Bronchus (tissue), 1 donor: ENCODE measurements around the genes OIT3, CFAP70 and SEC24C.

GRCh38 chr10:71974355-71974885, 10.2 kb downstream of the CHST3 start:
- PRO-cap: no peak

DNA sequence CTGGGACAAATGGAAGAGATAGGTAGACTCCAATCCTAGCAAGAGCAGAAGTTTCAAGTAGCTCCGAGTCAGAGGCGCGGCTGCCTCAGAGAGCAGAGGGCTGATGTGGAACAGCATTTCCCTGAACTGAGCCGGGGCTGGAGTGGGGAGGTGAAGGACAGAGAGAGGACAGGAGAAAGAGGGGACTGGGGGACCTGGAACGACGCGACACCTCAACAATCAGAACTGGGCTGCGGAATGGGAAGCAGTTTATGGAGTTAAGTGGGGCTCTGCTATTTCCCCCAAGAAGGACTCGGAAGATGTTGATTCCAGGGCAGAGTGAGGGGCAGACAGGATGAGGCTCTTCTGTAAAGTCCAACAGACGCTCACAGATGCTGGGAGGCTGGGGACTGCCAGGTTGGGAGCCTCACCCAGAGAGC, 27.8 kb downstream of the SPOCK2 start:
- PRO-cap: no peak

DNA sequence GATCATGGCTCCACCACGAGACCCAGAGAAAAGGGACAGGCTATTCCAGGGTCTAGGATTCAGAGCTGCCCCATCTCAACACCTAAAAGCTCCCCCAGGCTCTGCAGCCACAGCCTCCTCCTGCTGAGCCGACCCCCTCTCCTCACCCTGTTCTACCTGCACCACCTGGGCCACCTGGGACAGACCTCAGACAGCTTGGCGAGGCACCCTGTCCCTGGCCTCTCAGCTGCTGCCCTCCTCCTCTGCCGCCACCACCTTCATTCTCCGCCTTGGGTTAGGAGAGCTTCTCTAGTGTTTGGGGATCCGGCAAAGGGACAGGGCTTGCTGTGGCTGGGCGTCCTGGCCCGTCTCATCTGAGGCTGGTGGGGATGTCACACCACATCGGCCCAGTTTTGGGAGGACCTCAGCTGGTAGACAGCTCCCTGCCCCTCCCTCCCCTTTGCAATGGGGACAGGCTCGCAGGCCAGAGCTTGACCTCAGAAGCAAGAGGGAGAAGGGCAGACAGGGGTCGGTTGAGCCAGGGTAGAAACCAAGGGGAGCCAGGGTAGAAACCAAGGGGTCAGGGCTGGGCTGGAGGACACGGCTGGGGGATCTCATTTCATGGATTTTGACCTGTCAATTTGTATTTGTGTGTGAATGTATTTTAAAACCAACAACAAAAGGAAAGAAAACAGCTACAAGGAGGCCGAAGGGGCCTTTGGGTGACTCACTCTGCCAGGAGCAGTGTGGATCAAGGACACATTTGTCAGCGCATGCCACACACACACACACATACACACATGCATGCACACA, 26.4 kb downstream of the SPOCK2 start:
- PRO-cap: no peak

DNA sequence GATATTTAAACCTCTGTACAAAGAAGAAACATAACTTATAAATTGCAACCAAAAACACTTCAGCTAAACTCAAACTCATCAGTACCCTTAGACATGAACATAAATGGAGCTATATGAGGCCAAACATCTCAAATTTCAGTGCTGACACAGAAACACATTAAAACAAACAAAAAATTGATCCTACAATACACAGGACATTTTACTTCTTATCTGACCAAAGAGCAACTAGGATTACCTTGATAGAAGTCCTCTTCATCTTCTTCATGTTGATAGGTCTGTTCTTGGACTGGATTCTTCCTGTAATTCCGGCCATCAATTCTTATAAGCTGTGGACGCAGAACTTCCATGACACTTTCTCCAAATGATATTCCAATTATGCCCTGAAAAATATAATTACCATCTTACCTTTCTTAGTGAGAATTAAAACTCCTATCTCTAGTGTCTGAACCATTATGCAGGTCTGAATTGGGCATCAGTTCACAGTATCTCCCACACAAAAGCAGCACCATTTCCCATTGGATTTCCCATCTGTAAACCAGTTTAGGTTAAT, 2.8 kb upstream of the ANAPC16 start:
- PRO-cap: no peak

DNA sequence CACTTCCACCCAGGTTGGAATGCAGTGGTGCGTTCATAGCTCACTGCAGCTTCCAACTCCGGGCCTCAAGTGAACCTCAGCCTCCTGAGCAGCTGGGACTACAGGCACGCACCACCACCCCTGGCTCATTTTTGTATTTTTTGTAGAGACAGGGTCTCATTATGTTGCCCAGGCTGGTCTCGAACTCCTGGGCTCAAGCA, 24.5 kb upstream of the DDIT4 start:
- PRO-cap: no peak

DNA sequence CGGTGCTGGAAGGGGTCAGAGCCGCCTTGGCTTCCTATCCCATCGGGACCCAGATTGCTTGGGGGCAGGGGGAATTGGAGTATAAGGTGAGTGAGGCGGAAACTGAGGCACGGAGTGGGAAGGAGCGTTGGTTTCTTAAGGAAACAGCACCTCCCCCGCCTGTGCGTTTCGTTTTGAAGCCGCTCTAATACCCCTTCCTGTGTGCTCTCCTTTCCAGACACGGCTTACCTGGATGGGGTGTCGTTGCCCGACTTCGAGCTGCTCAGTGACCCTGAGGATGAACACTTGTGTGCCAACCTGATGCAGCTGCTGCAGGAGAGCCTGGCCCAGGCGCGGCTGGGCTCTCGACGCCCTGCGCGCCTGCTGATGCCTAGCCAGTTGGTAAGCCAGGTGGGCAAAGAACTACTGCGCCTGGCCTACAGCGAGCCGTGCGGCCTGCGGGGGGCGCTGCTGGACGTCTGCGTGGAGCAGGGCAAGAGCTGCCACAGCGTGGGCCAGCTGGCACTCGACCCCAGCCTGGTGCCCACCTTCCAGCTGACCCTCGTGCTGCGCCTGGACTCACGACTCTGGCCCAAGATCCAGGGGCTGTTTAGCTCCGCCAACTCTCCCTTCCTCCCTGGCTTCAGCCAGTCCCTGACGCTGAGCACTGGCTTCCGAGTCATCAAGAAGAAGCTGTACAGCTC, 895 bp downstream of the DDIT4 start:
- PRO-cap: bidirectional peak, plus-strand start at position 609 of the sequence, minus-strand start at position 338 of the sequence

DNA sequence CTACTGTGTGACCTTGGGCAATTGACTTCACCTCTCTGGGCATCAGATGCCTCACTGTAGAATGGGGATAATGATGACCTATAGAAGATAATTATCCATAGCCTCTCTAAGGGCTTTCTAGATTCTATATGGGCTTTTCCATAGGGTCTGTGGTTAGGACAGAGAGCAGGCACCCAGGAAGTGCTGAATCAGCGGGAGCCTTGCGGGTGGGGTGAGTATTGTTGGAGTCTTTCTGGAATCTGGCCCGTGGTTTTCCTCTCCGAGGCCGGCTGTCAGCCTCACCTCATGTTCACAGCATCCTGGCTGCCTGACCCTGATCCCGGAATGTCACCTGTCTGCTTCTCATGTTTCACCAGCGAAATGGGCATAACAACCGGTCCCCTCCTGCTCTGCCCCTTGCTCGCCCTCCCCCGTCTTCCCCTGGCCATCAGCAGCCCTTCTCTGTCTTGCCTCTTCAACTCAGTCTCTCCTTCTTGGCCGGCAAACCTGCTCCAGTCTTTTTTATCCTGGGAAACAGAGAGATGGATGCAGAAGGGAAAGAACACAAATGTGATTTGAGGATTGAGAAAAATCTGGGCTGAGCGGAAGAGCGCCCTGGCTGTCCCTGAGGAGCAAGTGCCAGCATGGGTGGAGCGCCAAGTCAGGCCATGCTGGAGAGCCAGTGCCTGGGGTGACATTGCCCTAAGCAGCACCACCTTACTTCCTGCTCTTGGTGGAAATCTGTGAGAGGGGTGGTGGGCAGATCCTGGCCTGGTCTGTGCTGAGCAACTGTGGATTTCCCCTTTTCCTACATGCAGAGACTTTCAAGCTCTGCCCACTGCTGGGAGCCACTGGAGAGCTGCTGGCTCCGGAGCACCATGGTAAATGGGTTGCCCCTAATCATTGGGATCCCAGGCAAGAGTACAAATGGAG, 36.7 kb downstream of the DDIT4 start:
- PRO-cap: no peak

- PRO-cap: no peak
These were observed 30.8 kb downstream of the DNAJB12 start for GRCh38 chr10:72323851-72324416.

GRCh38 chr10:72330944-72332009, 23.4 kb downstream of the DNAJB12 start:
- PRO-cap: bidirectional peak, plus-strand start at chr10:72331774, minus-strand start at chr10:72331606; bidirectional peak, plus-strand start at chr10:72332274, minus-strand start at chr10:72331930

- PRO-cap: no peak
These were observed 11.0 kb downstream of the DNAJB12 start for GRCh38 chr10:72343588-72344295.

DNA sequence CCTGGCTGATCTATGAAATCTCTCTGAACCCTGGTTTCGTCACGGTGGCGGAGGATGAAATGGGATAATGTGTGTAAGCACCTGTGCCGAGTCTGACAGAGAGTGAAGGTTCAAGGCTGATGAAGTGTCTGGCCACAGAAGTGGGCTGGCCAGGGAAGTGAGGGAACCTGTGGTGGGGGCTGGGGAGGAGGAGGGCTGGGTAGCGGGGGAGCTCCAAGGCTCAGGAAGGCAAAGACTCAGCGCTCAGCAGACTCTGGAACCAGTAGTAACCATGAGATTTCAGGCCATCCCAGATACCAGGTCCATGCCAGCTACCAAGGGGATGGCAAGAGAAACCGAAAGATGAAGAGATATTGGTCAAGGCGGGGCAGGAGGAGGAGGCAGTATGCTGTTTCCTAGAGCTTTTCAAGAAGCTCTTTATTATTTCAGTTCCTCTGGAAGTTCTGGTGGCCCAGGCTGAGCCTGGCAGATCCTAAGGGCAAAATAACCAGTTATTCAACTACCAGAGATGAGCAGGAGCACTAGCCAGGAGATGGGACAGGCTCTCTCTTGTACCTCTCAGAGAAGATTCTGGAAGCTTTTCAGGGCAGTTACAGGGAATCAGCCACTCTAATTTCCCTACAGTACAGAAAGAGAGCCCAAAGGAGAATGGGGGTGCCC, 5.4 kb downstream of the DNAJB12 start:
- PRO-cap: no peak

DNA sequence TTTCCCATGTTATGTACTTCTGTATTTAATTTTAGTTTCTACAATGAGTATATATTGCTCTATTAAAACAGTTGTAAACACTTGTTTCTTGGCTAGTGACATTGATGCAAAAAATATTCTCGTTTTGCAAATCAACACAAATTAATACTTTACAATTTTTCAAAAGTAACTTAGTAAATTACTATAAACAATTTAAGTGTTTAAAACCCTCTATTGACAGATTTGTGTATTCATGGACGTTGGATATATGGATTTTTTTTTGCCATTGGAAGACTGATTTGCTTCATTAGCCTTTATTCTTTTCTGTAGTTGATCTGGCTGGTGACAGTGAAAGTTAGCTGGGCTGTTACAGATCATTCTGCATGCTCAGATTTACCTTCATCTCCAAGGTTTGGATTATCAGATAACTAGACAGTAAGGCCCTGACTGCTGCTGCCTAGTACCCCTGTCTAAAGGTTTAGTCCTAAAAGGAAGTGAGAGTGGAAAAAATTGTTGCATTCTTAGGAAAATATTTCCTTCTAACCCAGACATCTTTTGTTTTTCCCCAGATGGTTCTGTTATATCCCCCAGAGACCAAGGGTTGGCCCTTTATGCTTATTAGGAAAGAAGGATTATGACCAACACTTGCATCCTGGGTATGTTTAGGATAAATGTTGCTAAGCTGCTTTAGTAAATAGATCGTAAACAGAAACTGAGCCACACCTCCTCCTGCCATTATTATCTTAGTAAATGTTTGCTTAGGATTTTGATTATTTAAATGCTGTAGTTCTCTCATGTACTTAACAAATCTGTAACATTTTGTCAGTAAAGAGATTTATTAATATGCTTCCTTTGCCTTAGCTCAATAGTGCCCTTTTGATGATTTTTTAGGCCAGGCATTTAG, 44.2 kb downstream of the MCU start:
- PRO-cap: no peak

DNA sequence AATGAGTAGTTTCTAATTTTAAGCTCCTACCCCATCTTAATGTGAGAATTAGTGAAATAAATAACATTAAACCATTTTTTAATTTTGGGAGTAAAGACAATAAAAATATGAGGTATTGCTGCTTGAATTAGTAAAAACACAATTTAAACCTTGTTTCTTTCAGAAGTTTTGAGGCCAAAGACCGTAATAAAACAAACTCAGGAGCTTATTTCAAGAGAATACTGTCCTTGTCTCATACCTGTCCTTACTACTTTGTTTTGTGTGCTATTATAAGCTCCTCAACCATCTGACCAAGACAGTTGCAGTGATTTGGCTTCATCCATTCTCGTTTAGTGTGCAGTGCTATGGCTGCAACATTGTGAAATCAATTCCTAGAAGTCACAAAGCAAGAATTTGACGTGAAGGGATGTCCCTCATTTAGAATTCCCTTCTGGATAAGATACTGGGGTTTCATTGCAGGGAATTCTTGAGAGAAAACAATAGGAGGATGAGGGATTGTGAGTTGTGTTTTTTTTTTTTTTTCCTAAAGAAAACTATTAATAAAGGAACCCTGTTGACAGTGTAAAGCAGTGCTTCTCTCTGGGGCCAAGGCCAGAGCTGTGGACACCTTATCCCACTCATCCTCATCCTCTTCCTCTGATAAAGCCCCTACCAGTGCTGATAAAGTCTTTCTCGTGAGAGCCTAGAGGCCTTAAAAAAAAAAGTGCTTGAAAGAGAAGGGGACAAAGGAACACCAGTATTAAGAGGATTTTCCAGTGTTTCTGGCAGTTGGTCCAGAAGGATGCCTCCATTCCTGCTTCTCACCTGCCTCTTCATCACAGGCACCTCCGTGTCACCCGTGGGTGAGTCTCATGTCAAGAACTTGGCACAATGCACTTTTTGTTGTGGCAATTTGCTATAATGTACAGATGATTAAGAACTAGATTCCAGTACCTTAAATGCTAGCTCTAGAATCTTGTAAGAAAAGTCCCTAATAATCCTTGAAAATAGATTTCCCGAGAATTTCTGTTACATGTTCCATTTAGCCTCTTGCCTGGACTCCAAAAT, at the start of gene OIT3:
TSS of gene OIT3 (plus strand) at position 722 of the 1,047 bp plus-strand sequence.
- PRO-cap: no peak

DNA sequence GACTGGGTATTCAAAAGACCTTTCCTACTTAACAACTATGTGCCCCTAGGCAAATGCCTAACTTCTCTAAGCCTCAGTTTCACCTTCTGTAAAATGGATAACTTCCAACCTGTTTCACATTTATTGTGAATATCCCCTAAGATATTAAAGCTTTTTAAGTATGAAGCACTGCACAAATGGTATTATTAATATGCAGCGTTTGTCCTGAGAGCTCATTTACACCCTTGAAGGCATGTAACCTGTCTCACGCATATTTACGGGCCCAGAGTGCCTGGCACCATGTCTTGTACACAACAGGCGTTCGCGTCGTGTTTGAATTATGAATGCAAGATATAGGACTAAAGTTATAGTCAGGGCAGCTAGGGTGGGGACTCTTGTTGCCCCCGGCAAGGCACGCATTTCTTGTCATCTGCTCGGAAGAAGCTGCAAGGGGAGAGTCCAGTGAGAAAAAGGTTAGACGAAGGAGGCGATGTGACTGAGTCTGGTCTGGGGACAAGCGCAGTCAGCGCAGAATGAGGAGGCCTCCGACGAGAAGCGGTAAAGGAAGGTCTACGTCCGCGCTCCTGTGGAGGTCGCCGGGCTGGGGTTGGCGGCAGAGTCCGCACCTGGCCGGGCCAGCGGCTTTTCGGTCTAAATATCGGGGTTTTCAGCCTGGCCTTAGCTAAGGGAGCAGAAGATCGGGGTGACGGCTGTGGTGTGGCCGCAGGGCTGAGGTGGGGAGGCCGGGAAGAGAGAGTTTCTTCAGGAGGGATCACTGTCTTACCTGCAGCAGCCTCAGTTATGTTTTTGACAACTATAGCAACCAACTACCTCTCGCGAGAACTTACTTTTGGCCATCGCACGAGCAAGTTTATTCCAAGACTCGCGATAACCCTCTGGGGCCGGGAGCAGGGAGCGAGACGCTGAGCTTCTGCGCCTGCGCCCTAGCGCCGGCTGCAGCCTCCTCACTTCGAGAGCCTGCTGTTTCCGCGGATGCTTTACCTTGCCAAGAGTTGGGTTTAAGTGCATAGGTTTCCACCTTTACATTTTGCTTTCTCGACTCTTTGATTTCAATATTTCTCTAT, at the start of gene CFAP70:
TSS of gene CFAP70 (minus strand) at position 914 of the 1,064 bp plus-strand sequence.
- PRO-cap: unidirectional peak, minus-strand start at position 514 of the sequence; bidirectional peak, plus-strand start at position 947 of the sequence, minus-strand start at position 780 of the sequence

GRCh38 chr10:73450464-73450739, 17.0 kb upstream of the MSS51 start:
- PRO-cap: no peak

DNA sequence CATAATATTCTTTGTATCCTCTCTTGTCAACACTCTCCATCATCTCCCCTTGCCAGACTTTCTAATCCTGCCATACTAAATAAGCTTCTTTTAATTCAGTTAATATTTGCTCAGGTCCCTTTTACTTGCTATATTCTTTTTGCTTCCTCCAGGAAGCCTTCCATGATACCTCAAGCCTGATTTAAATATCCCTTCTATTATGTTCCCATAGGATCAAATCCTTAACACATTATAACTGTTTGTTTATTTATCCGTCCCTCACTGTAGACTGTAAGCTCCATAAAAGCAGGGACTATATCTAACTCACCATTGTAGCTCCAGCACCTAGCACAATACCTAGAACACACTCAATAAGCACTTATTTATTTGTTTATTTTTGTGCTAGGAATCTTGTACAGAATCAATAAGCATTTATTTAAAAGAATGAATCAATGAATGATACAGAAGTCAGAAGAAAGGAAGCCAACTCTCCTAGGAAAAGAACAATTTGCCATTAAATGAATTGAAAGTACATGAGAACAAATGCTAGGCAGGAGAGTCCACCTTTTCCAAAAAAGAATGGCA, 7.3 kb upstream of the PPP3CB start:
- PRO-cap: no peak

DNA sequence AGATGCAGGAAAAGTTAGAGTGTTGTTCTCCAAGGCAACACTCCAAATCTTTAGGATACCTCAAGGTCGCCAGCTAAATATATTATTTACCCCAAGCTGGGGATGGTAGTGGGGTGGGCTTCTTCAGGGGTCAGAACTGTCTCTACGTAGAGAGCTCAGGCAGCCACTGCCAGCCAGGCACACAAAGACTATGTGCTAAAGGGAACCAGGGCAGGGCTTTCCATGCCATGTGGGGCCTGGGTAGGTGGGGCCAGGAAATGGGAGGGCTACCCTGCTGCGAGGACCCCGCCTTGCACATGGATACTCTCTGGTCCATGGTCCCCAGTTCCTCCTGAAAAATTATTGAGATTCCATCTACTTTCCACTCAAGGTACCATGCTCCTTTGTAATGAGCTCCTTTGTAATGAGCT, 6.0 kb downstream of the SYNPO2L start:
- PRO-cap: no peak

- PRO-cap: no peak
These were observed 19.6 kb upstream of the AGAP5 start for GRCh38 chr10:73717157-73718218.

- PRO-cap: bidirectional peak, plus-strand start at chr10:73744372, minus-strand start at chr10:73744258
These were observed at the start of gene SEC24C for GRCh38 chr10:73743672-73744979. Gene SEC24C, plus strand, starts transcription at chr10:73744372.

DNA sequence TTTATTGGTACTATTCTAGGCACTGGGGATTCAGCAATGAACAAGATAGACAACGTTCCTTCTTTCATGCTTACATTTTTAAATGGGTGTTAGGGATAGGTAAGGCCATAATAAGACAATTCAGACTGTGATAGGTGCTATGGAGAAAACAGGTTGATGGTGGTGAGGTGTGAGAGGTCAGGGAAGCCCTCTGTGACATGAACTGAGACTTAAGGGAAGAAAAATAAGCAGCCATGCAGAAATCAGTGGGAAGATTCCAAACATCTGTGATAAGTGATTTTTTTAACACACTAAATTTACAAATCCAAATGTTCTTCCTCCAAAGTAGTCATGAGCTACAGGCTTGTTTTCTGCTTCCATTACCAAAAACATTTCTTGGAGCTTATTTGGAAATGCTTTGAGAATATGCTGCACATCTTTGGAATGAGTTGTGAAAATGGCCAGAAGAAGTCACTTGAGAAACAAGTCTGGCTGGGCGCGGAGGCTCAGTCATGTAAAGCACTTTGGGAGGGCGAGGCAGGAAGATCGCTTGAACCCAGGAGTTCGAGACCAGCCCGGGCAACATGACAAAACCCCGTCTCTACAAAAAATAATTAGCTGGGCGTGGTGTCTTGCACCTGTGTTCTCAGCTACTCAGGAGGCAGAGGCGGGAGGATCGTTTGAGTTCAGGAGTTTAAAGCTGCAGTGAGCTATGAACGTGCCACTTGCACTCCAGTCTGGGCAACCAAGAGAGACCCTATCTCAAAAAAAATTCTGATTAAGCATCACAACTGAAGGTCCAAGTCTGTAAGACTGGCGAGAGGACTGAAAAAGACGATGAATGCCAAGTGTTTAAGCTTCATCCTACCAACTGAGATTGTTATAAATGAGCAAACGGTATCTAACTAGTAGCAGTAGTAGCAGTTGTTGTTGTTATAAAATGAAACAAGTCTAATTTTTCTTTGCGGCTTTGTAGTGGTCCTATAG, 922 bp upstream of the CHCHD1 start:
- PRO-cap: no peak